Ileum (tissue), 1 donor: ENCODE results near the gene MAS1.

GRCh38 chr6:159117497-159117999 lies 51.7 kb upstream of the FNDC1 start:
- PRO-cap = no peak

DNA sequence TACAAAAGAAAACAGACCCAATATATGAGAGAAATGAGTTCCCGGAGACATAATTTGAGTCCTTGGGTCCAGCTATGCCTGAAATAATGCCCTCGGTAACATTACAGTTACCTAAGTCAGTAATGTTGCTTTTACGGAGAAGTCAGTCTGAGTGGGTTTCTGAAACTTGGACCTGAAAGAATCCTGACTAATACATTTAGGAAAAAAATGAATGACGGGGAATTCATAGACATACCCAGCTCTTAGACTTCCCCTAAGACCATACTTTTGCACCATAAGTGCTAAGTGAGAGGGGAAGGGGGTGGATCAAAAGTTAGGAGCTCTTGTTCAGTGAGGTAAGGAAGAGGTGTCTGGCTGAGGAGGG lies 135.2 kb downstream of the FNDC1 start:
- PRO-cap = no peak

DNA sequence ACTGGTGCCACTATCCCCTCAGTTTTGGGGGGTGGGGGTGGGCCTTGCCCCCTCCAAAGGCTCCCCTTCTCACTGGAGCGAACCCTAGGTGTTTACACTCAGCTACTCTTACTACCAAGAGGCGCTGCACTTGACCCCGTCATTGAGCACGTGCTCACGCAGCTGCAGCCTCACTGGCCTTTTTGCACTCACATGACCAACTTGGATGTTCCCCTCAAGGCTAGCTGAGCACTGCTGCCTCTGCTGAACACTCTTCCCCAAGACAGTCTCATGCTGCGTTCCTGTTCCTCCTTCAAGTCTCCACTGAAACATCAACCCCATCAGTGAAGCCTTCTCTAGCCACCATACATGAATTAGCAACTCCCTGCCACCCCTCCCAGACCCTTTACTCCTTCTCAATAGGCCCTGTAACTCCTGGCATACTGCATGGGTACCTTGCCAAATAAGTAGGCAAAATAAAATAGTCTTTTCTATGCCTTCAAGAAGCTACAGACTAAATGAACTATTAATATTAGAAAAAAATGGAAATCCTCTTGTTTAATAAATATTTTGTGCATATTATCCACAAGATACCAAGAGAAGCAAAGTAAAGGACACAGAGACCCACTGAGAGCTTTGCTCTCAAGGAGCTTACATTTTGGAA lies 3.9 kb downstream of the SOD2 start:
- PRO-cap = no peak

- PRO-cap = no peak
Observed at GRCh38 chr6:159690059-159690807, 2.8 kb downstream of the SOD2 start.

- PRO-cap = no peak
Observed at GRCh38 chr6:159890722-159891085, at the start of gene MAS1. TSS of gene MAS1 (plus strand) at chr6:159890988.

GRCh38 chr6:159981192-159982478 lies 12.8 kb downstream of the IGF2R start:
- PRO-cap = no peak

DNA sequence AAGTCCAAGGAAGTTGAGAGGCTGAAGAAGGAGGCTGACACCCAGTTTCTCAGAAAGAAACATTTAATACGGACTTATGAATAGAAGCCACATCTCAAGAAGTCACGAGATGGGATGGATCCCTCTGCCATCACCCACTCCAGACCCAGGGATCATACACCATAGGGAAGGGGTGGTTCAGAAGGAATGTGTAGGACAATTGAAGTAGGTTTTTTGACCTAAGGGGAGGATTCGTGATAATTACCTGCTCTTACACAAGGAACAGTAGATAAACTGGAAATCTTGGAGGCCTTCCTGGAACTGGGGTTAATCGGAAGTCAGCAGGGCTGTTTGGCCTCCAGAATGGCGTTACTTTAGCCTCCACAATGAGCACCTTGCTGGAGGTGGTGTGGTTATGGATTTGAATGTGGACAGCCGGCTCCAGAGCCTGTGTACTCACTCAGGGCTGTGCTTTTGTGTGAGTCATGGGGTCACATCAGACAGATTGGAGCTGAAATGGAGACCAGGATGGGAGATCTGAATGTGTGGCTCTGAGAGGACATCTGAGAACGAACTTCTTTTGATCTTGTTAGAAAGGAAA lies 30.2 kb downstream of the IGF2R start:
- PRO-cap = no peak

GRCh38 chr6:160016217-160016833 lies 47.4 kb downstream of the IGF2R start:
- PRO-cap = no peak

DNA sequence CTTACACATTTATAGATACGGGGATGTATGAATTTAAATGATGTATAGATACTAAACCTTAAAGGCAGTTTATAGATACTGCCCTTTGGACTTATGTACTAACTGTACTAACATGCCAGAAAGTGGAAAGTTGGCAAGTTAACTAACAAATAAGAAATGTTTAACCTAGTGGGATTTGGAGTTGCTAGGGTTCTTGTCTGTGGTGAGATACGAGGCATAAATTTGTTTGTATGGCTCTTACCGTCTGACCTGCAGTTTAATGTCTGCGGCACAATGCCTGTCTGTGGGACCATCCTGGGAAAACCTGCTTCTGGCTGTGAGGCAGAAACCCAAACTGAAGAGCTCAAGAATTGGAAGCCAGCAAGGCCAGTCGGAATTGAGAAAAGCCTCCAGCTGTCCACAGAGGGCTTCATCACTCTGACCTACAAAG lies 62.9 kb upstream of the SLC22A1 start:
- PRO-cap = no peak

DNA sequence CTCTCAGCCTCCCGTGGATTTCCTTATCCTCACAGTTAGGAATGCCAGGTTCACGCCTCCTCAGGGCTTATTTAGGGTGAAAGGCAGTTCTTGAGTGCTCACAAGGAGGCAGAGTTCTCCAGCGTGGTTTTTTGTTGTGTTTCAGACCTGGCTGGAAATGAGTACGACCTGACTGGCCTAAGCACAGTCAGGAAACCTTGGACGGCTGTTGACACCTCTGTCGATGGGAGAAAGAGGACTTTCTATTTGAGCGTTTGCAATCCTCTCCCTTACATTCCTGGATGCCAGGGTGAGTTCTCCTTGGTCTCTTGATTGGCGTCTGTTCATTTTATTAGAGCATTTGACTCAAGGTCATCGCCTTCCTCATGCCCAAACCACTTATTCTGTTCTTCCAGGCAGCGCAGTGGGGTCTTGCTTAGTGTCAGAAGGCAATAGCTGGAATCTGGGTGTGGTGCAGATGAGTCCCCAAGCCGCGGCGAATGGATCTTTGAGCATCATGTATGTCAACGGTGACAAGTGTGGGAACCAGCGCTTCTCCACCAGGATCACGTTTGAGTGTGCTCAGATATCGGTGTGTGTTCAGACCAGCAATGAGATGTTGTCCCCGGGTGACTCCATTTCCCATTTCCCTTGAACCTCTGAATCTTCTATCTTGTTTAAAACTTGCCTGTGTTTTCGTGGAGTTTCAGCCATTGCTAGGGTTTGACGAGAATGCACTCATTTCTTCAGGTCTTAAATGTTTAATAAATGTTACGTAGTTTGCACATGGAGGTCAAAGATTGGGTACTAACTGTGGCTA lies 60.1 kb upstream of the SLC22A1 start:
- PRO-cap = no peak

- PRO-cap = no peak
Observed at GRCh38 chr6:160064717-160064973, 57.0 kb upstream of the SLC22A1 start.

DNA sequence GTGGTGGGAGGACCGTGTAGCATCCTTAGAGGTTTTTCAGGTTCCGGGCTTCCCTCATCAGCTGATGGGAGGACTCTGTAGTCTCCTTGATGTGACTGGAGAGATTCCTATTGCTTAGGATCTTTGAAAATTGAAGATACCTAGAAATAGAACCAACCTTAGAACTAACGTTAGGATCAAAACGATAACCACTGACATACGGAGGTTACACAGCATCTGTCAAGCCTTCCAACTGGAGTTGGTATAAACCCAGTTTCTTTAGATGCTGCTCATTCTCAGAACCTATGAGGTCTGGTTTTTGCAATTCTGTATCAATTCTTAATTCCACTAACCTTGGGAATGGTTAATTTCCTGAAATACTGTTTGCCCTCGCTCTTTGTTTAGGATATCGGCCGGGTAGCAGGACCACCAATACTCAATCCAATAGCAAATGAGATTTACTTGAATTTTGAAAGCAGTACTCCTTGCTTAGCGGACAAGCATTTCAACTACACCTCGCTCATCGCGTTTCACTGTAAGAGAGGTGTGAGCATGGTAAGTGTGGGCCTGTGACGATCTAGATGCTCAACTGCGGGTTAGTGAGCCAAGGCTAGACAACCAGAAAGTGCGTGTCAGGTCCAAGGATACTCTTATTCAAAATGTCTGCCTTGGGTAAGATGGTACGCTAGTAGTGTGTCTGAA lies 46.0 kb upstream of the SLC22A1 start:
- PRO-cap = no peak

GRCh38 chr6:160083814-160084501 lies 37.7 kb upstream of the SLC22A1 start:
- PRO-cap = no peak

GRCh38 chr6:160090715-160091156 lies 30.9 kb upstream of the SLC22A1 start:
- PRO-cap = no peak

DNA sequence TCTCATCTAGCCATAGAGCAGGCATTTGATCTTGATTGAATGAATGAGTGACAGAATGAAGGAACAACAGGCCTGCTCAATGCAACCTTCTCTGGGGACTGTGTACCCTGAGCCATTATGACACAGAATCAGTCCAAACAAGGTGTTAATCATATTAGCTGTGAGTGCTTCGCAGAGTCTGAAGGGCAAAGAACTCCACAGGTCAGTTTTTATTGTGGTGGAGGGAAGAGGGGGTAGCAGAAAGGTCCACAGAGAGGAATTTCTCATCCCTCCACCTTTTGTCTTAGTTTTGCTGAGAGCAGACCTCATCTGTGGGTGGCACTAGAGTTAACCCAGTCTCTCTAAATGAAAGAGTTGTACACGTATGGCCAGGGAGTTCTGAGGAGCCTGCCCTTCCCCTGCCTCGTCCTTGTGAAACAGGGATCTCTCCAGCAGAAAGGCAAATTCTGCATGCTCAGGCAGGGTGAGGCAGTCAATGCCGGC lies 13.6 kb downstream of the SLC22A1 start:
- PRO-cap = no peak

GRCh38 chr6:160147039-160147716 lies 25.6 kb downstream of the SLC22A1 start:
- PRO-cap = no peak

- PRO-cap = unidirectional peak, plus-strand start at chr6:160198786
Observed at GRCh38 chr6:160198579-160199009, 60.0 kb downstream of the SLC22A2 start.

GRCh38 chr6:160301269-160301603 lies 42.6 kb upstream of the SLC22A2 start:
- PRO-cap = no peak

DNA sequence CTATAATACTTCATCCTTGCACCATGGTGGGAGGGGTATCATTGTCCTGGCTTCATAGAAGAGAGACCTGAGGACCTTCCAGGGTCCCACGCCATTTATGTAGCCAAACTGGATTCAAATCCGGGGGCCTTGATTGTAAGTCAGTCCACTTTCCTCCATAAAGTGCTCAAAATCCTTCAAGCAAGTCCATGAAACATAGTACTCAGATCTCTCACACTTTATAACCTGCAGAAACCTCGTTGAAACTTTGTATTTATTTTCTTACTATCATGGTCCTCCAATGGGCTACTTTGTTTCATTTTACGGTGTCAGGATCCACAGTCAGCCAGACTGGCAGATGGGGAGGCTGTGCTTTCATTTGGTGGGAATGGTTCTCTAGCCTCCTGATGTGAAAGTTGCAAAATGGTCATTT lies 3.6 kb downstream of the SLC22A3 start:
- PRO-cap = no peak

GRCh38 chr6:160685679-160685878 lies 16.5 kb upstream of the PLG start:
- PRO-cap = no peak